Measurements from ENCODE around the gene WDR87.

DNA sequence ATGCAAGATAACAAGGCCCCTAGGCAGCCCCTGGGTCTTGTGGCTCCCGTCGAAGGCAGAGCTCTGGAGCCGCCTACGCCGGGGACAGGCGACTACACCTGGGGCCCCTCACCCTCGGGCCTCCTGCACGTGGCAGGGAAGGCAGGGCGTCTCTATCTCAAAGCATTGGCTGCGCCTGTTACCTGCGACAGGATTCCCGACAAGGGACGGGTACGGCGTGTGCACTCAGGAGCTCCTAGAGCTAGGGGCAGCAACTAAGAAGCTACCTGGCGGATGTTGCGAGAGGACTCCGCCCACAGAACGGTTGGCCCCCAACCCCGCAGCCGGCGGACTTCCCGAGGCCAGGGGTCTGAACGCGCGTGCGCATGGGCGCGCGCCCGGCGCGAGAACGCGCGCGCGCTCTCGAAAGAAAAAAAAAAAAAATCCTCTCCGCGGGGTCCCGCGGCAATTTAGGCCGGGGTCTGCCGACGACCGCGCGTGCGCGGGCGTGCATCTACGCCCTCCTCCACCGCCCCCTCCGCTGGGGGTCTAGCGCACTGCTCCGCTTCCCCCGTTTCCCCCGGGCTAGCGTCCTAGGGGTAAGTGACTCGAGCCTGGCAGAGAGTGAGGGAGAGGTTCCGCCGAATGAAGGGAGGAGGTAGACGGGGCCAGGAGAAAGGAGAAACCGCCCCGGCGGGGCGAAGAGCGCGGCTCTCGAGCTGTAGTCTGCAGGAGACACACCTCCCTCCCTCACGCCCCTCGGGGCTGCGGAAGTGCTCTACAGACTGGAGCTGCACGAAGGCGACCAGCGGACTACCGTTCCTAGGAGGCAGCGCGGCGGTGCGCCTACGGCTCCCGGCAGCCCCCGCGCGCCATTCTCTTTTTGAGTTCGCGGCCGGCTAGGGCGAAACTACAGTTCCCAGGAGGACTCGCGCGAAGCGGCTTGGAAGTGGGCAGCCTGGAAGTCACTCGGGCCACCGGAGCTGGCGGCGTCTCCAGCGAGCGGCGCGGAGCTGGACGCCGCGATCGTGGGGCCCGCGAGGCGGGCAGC is at the start of gene WDR87:
TSS of gene WDR87 (minus strand) at position 278 of the 1,030 bp plus-strand sequence.
- RRBS, result under 1% methylated on average over 60 of the region's 110 CpGs

DNA sequence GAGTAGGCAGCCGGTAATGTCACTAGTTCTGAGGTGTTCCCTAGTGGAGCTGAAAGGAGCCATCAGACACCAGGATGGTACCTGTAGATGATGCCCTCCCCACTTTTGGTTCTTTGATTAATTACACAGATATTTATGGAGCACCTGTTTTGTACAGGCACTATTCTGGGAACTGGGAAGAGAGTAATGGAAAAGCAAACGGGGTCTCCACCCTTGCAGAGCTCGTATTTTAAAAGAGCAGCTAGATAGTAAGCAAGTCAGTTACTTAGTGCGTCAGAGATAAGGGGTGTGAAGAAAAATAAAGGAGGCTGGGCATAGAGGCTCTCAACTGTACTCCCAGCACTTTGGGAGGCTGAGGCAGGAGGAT is 32.8 kb downstream of the SIPA1L3 start:
- RRBS, result no CpG with 5 or more reads among the region's 4 CpGs

DNA sequence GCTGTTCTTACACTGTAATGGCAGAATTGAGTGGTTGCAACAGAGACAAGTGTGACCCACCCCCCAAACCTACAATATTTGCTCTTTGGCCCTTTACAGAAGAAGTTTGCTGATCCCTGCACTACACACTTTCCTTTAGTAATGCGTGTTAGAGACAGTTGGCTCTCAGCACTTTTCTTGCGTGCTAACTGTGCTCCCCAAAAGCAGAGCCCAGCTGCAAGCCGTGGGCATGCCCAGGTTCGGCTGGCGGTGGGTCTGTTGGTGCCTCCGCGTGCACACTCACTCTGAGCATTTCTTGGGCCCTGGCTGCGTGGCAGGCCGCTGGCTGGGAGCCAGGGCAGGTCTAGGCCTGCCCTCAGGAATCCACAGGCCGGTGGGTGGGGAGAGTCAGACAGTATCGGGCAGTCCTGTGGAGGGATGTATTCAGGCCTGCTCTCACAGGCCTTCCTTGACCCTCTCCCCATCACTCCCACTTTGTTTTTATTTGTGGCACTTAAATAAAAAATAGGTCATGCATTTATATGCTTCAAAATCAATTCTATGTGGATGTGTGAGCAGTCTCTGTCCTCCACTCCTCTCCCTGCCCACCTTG is 72.7 kb downstream of the SIPA1L3 start:
- RRBS, result no CpG with 5 or more reads among the region's 11 CpGs

- RRBS, result no CpG with 5 or more reads among the region's 3 CpGs
Observed at GRCh38 chr19:37997870-37998405, 90.9 kb downstream of the SIPA1L3 start.

DNA sequence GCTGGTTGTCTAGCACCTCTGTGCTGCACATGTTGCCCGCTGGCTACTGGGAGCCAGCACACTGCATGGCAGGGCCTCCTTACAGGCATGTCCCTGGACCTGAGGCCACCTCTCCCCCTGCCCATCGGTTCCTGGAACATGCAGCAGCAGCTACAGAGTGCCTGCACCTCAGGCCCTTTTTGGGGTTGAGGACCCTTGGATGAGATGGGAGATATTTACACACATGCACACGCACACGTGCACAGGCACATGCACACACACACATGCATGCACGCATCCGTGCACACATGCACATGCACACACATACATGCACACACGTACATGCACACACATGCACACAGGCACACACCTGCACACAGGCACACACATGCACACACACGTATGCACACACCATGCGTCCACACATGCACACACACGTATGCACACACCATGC is 112.4 kb downstream of the DPF1 start:
- RRBS, result no CpG with 5 or more reads among the region's 10 CpGs

DNA sequence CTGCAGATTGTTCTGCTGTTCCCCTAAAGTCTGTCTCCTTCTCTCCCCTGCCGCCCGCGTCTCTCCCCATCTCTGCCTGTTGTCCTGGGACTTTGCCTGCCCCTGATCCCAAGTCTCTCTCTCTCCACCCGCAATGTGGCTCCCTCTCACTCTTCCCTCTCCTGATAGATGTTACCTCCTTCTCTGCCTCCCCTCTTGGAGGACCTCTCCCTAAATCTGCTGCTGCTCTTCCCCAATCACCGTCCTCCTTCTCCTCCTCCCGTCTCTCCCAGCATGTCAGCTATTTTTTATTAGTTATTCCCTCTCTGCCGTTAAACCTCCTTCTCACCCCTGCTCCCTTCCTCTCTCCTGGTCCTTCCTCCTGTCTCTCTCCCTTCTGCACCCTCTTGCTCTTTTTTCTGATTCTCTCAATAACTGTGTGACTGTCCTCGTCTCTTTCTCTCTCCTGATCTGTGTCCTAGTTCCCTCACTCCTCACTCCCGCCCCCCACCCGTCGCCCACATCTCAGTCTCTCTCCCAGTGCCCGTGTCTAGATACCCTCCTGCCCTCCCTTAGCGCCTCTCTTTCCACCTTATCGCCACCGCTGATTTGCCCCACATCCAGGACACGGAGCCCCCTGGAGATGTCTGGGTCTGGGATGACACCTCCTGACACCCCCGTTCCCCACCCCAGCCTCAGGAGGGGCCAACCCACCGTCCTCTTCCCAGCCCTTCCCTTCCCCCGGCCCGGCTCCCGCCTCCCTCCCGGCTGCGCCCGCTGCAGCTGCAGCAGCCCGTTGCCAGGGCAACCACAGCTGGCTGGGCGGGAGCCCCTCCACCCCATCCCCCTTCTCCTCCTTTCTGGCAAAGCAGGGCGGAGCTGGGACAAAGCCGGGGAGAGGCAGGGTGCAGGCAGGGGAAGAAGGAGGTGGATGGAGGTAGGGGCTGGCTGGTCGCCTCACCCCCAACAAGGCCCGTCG is 13.7 kb downstream of the DPF1 start:
- RRBS, result 1% methylated on average over 4 of the region's 31 CpGs

- RRBS, result 0% methylated on average over 1 of the region's 32 CpGs
Observed at GRCh38 chr19:38210952-38211590, 13.0 kb downstream of the DPF1 start.

- RRBS, result 35% methylated on average over 15 of the region's 51 CpGs
Observed at GRCh38 chr19:38222300-38222937, 1.6 kb downstream of the DPF1 start.

DNA sequence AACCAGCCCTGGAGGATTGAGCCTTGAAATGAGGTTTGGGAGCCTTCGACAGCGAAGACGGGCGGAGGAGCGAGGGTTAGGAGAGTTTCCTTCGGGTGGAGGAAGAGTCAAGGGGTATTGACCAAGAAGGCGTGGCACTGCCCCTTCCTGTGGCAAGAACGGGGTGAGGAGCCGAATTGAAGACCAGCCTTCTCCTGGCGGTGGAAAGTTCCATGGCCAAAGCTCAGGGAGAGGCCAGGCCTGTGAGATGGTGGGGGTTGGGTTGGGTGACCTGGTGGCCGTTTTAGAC is 703 bp downstream of the SPINT2 start:
- RRBS, result no CpG with 5 or more reads among the region's 11 CpGs

DNA sequence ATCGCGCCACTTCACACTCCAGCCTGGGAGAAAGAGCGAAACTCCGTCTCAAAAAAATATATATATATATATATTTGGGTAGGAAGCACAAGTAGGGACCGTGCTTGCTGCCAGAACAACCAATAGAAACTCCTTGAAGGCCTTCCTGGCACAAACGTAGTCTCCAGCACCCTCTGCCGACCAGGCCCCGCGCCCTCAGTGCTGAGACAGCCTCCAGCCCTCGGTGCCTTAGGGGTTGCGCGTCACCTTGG is 218 bp upstream of the CATSPERG start:
- RRBS, result no CpG with 5 or more reads among the region's 12 CpGs

- RRBS, result no CpG with 5 or more reads among the region's 5 CpGs
Observed at GRCh38 chr19:38392773-38393251, 4.3 kb downstream of the SPRED3 start.

- RRBS, result 2% methylated on average over 11 of the region's 30 CpGs
Observed at GRCh38 chr19:38403539-38403907, 630 bp downstream of the FAM98C start.

DNA sequence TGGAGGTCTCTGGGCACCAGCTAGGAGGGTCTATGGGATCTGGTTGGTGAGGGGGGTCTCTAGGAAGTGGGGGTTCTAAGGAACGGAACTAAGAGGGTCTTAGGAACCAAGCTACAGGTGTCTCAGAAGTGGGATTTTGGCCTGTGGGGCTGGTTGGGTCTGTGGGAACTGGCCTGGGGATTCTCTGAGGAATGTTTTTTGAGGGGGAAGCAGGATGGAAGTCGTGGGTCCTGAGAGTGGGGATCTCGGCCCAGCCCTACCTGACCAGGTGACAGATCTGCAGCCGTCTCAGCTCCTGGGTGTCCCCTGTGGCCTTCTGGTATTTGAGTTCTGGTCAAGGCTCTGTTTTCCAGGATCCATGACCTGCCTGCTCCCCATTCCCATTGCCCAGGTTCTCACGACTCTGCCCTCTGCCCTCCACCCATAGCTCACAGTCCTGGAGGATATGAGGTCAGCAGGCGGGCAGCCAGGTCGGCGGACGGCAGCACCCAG is 5.3 kb downstream of the RASGRP4 start:
- RRBS, result no CpG with 5 or more reads among the region's 9 CpGs

GRCh38 chr19:38635672-38636477 is 11.6 kb upstream of the ACTN4 start:
- RRBS, result 93% methylated on average over 5 of the region's 18 CpGs

DNA sequence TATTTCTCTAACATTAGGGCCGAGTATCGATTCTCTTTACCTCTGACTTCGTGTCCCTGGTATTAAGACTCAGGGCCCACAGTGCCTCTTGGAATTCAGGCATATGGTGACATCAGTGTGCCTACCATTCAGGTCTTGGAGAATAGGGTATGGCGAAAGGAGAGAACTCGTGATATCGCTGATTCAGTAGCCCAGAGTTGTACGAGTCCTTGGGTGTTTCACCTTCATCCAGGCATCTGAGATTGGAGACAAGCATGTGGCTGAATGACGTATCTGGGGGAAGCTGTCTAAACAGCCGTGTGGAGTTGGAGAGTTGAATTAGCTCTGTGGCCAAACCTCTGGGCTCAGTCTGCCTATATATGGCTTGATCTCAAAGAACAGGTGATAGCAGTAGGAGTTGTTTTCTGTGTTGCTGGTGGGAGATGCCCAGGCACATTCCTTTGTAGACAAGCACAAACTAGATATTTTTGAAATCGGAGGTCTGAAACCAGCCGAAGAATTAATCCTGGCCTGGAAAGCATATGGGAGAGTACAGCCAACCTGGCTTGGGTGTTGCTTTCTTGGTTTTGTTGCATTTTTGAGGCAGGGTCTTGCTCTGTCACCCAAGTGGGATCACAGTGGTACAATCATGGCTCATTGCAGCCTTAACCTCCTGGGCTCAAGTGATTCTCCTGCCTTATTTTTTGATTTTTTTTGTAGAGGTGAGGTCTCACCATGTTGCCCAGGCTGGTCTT is 27.4 kb downstream of the ACTN4 start:
- RRBS, result no CpG with 5 or more reads among the region's 11 CpGs

- RRBS, result no CpG with 5 or more reads among the region's 4 CpGs
Observed at GRCh38 chr19:38675692-38676047, 28.2 kb downstream of the ACTN4 start.

DNA sequence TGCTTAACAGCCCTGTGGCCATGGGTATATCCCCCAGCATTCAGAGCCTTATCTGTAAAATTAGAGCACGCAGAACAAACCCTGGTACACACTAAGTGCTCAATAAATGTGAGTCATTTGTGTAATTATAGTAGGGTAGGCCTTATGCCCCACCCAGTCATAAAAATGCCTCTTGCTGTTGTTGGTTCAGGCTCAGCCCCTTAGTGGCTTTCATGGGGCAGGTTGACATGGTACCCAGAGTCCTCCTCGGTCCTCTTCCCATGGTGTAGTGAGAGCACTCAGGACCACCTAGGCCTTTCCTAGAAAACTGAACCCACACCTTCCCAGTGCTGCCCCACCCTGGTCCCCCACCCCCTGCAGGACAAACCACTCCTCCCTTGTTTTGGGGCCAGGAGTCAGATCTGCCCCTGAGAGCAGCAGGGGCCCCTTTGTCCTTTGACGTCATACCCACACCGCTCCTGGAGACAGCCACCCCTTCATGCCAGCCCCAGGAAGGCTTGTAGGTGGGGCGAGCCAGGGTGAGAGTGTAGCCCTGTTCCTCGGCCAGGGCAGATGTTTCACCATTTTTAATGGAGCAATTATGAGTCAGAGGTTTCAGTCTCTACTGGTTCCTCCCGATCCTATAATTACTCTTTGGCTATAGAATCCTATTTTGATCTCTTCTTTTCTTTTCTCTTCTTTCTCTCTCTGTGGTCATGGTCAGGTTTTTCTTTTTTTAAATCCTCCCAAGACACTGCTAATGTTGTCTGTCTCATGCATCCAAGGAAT is 36.8 kb downstream of the ACTN4 start:
- RRBS, result no CpG with 5 or more reads among the region's 7 CpGs

DNA sequence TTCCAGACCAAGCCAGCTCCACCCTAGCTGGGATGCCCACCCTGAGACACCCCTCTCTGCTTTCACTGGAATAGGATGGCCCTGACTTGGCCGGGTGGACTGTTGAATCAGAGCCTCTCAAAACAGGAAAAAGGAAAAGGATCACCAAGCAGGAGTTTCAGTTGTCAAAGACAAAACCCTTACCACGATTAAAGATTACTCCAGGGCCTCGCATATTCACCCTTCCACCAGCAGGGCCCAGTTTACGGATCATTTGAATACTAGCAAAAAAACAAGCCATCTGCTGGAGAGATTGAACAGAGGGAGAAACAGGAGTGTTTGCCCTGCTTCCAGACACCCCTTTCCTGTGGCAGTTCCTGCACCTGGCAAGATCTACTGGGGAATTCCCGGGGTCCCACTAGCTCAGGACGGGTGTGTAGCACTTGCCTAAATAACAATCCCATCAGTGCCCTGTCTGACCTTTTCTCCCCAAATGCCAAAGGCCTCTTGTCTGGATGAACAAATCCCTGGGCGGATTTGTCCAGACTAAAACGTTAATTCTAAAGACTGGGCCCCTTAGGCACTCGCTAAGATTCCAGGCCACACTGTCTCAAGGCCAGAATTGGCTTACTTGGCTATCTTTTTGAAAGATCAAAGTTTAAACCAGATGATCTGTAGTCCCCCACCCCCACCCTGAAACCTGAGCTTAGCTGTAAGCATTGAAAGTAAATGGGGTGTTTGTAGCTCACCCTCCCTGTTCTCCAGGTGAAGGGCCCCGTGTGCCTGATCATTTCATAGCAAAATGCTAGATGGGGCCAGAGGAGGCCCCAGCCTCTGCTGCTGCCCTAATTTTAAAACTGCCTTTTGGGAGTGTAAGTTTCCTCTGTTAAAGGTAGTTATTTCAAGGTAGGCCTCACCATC is 38.5 kb downstream of the ACTN4 start:
- RRBS, result no CpG with 5 or more reads among the region's 10 CpGs

GRCh38 chr19:38730547-38730742 is 13.8 kb downstream of the CAPN12 start:
- RRBS, result no CpG with 5 or more reads among the region's 7 CpGs

DNA sequence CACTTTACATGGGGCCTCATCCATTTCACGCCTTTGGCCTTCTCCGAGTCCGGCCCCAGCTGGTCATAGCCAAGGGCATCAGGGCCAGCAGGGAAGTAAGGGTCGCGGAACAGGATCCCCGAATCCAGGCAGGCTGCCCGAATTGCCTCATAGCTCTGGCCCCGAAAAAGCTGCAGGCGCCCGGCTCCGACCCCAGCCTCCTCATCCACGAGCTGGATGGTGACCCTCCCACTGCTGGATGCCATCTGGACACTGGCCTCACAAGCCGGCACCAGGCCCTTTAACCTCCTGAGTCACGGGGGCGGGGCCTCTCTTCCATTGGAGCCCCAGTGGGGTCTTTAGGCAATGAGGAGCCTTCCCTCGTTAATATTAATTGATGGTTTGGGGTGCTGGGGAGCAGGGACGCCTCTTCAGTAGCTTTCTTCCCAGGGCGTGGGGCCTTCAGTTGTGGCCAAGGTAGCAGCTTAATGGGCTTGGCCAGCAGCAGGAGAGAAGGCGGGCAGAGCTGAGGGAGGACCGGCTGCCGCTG is 289 bp downstream of the CAPN12 start:
- RRBS, result 41% methylated on average over 4 of the region's 21 CpGs